ENCODE data around the genes CEL and RALGDS.

DNA sequence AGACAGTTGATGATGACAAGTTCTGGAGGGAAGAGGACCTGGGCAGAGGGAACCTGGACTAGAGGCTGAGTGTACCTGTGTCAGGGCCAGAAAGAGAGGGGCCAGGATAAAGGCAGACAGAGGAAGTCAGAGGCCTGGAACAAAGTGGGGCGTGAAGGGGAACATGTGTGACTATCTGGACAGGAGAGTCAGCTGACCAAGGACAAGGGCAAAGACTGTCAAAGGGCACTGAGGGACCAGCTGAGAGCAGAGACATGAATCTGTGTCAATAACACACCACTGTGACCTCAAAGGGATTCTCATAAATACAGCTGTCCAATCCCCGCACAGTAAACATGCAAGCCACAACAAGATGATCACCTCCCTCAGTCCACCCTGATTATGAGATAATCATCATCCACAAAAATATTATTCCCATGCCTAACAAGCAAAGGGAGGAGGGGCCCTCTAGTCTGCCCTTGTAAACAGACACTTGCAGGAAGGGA lies 42.0 kb downstream of the RAPGEF1 start:
CAGE:
- cytosol, long polyA minus RNA: no peak
- cytosol, long polyA plus RNA: no peak
- long polyA plus RNA: no peak
- nucleus, long polyA minus RNA: no peak
- nucleus, long polyA plus RNA: no peak

DNA sequence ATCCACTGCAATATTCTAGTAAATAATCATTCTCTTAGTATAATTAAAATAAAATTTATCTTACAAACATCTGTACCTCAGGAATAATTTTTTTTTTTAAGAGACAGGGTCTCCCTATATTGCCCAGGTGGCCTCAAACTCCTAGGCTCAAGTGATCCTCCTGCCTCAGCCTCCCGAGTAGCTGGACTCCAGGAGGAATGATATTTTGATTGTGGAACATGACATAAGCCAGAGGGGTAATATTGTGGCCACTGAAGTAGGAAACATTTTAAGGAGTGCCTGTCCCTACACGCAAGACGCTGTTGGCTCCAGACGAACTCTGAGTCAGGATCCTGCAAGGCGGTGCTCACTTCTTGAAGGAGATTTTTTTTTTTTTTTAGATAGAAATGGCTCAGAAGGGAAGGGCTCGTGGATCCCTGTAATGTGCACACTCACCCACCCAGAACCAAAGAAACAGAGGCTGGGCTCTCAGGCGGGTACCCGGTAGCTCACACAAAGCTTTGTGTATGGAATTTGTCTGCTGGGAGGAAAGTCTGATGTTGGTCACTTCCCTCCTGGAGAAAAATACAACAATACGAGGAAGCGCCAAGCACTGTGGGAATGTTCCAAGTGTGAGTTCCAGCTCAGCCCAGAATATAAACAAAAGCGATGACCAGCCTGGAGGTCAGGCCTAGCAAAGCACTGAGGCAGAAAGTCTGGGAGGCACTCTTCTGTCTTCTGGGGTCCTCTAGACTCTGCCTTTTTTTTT lies 25.7 kb downstream of the RAPGEF1 start:
CAGE:
- cytosol, long polyA minus RNA: no peak
- cytosol, long polyA plus RNA: no peak
- long polyA plus RNA: no peak
- nucleus, long polyA minus RNA: no peak
- nucleus, long polyA plus RNA: no peak

GRCh38 chr9:132213956-132214638 lies 52.2 kb downstream of the NTNG2 start:
CAGE:
- cytosol, long polyA minus RNA: no peak
- cytosol, long polyA plus RNA: no peak
- long polyA plus RNA: no peak
- nucleus, long polyA minus RNA: no peak
- nucleus, long polyA plus RNA: no peak

DNA sequence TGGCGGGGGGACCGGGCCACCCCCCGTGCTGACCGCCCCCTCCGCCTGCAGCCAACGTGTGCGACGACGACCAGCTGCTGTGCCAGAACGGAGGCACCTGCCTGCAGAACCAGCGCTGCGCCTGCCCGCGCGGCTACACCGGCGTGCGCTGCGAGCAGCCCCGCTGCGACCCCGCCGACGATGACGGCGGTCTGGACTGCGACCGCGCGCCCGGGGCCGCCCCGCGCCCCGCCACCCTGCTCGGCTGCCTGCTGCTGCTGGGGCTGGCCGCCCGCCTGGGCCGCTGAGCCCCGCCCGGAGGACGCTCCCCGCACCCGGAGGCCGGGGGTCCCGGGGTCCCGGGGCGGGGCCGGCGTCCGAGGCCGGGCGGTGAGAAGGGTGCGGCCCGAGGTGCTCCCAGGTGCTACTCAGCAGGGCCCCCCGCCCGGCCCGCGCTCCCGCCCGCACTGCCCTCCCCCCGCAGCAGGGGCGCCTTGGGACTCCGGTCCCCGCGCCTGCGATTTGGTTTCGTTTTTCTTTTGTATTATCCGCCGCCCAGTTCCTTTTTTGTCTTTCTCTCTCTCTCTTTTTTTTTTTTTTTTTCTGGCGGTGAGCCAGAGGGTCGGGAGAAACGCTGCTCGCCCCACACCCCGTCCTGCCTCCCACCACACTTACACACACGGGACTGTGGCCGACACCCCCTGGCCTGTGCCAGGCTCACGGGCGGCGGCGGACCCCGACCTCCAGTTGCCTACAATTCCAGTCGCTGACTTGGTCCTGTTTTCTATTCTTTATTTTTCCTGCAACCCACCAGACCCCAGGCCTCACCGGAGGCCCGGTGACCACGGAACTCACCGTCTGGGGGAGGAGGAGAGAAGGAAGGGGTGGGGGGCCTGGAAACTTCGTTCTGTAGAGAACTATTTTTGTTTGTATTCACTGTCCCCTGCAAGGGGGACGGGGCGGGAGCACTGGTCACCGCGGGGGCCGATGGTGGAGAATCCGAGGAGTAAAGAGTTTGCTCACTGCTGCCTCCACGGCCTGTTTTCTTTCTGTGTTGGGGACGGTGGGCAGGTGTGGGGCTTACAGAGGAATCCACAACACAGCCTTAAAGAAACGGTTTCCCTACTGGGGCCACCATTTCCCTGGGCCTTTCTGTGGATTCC lies 80.3 kb downstream of the NTNG2 start:
CAGE:
- cytosol, long polyA minus RNA: no peak
- cytosol, long polyA plus RNA: no peak
- long polyA plus RNA: no peak
- nucleus, long polyA minus RNA: no peak
- nucleus, long polyA plus RNA: no peak

CAGE:
- cytosol, long polyA minus RNA: no peak
- cytosol, long polyA plus RNA: no peak
- long polyA plus RNA: no peak
- nucleus, long polyA minus RNA: no peak
- nucleus, long polyA plus RNA: no peak
Measured at GRCh38 chr9:132282647-132283180, 72.1 kb downstream of the SETX start.

CAGE:
- cytosol, long polyA minus RNA: start-site peak on the minus strand at chr9:132288305-132288616, 10 reads
- cytosol, long polyA plus RNA: no peak
- long polyA plus RNA: no peak
- nucleus, long polyA minus RNA: no peak
- nucleus, long polyA plus RNA: no peak
Measured at GRCh38 chr9:132288084-132288938, 66.5 kb downstream of the SETX start.

GRCh38 chr9:132326787-132327991 lies 27.6 kb downstream of the SETX start:
CAGE:
- cytosol, long polyA minus RNA: no peak
- cytosol, long polyA plus RNA: no peak
- long polyA plus RNA: no peak
- nucleus, long polyA minus RNA: start-site peak on the plus strand at chr9:132327039-132327145, 8 reads; start-site peak on the plus strand at chr9:132327611-132327753, 5 reads
- nucleus, long polyA plus RNA: no peak

DNA sequence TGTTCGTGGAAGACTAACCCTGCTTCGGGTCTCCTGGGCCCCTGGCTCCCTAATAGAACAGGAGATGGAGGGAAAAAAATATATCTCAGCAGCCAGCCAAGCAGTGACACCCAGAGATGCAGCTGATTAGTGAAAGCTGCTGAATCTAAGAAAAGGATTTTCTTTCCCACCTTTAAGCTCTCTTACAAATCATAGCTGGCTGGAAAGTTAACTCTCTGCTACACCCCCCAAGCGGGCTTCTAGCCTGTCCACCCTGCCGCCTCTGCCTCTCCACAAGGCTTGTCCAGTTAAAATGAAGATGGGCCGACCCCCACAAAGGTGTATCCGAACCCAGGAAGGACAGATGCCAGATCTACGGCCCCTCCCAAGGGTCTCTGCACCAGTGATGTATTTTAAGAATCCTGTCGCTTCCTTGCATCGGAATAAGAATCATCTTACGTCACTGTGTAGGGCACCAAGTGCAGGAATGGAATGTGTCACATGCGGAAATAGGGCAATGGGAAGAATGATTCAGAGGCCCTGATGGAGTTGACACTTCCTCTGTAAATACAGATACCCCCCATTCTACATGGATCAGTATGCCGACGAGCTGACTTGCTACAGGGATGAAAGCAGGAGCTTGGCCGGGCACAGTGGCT lies 33.4 kb upstream of the BARHL1 start:
CAGE:
- cytosol, long polyA minus RNA: no peak
- cytosol, long polyA plus RNA: no peak
- long polyA plus RNA: no peak
- nucleus, long polyA minus RNA: no peak
- nucleus, long polyA plus RNA: no peak

GRCh38 chr9:132662370-132662805 lies 7.4 kb downstream of the DDX31 start:
CAGE:
- cytosol, long polyA minus RNA: no peak
- cytosol, long polyA plus RNA: no peak
- long polyA plus RNA: no peak
- nucleus, long polyA minus RNA: no peak
- nucleus, long polyA plus RNA: no peak

DNA sequence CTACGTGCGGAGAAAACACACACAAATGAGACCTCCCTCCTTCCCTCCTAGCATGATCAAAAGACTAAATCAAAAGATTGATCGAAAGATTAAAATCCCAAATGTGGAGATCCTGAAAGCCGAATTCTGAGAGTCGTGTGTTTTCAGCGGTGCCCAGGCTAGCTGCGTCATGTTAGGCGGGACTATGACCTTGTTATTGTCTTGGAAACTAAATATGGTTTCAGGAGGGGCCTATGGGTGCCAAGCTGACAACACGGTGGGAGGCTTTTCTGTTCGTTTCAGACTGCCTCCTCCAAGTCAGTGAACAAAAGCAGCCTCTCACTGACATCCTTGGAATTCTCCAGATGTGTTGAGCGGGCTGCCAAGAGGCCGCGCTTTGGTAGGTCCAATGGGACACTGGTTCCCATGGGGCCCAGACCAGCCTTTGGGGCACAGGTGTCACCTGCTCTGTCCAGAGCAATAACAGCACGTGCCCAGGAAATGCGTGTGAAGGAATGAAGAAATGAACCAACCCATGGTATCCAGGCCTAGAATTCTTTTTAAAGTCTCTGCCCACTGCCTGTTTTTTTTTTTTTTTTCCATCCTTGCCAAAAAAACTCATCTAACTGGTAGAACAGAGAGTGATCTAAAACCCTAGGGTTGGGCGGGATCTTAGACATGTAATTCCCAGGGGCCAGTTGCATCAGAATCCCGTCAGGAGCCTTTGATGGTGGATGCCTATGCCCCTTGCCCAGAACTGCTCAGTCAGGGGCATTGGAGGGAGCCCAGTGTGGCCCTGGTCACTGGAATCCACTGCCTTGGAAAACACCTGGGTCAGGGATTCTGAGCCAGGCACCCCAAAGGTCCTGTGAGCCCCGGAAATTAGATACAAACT lies 59.8 kb downstream of the GTF3C4 start:
CAGE:
- cytosol, long polyA minus RNA: no peak
- cytosol, long polyA plus RNA: no peak
- long polyA plus RNA: no peak
- nucleus, long polyA minus RNA: no peak
- nucleus, long polyA plus RNA: no peak

DNA sequence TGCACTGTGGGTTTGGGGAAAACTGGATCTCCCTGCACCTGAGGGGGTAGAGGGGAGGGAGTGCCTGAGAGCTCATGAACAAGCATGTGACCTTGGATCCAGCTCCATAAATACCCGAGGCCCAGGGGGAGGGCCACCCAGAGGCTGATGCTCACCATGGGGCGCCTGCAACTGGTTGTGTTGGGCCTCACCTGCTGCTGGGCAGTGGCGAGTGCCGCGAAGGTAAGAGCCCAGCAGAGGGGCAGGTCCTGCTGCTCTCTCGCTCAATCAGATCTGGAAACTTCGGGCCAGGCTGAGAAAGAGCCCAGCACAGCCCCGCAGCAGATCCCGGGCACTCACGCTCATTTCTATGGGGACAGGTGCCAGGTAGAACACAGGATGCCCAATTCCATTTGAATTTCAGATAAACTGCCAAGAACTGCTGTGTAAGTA lies at the start of gene CEL:
TSS of gene CEL (plus strand) at position 135 of the 432 bp plus-strand sequence.
CAGE:
- cytosol, long polyA minus RNA: no peak
- cytosol, long polyA plus RNA: no peak
- long polyA plus RNA: no peak
- nucleus, long polyA minus RNA: no peak
- nucleus, long polyA plus RNA: no peak

DNA sequence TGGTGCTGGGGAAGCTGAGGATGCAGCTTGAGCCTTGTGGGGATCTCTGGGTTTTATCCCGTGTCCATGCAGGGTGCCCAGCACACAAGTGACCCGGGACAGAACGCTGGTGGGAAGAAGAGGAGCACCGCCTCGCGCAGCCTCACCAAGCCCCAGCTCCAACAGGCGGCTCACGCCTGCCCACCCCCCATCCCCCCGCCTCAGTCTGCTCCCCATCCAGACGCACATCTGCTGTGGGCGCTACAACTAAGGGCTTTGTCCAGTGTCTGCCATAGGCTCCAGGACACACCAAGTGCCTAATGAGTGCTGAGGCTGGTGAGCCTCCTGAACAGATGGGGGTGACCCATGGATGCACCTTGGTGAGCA lies 13.7 kb downstream of the RALGDS start:
CAGE:
- cytosol, long polyA minus RNA: no peak
- cytosol, long polyA plus RNA: no peak
- long polyA plus RNA: no peak
- nucleus, long polyA minus RNA: no peak
- nucleus, long polyA plus RNA: no peak

DNA sequence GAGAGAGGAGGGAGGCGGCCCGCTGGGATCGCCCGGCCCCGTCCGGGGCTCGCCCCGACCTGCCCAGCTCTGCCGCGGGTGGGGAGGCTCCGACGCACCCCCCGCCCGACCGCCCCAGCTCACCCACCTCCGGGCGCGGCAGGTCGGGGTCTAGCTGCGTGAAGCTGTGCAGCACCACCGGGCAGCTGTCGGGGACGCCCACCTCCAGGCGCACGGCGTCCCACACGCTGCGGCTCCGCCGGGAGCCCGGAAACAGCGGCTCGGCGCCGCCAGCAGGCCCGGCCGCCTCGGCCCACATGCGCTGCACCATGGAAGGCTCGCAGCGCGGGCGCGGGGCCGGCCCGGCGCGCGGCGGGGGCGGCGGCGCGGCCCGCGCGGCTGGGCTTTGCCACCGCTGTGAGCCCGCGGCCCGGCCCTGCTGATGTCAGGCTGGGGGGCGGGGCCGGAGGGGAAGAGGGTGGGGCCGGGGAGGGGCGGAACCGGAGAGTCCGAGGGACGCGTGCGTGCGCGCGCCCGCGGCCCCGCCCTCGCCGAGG lies at the start of gene RALGDS:
TSS of gene RALGDS (minus strand) at position 396 of the 536 bp plus-strand sequence.
CAGE:
- cytosol, long polyA minus RNA: no peak
- cytosol, long polyA plus RNA: no peak
- long polyA plus RNA: no peak
- nucleus, long polyA minus RNA: no peak
- nucleus, long polyA plus RNA: no peak

DNA sequence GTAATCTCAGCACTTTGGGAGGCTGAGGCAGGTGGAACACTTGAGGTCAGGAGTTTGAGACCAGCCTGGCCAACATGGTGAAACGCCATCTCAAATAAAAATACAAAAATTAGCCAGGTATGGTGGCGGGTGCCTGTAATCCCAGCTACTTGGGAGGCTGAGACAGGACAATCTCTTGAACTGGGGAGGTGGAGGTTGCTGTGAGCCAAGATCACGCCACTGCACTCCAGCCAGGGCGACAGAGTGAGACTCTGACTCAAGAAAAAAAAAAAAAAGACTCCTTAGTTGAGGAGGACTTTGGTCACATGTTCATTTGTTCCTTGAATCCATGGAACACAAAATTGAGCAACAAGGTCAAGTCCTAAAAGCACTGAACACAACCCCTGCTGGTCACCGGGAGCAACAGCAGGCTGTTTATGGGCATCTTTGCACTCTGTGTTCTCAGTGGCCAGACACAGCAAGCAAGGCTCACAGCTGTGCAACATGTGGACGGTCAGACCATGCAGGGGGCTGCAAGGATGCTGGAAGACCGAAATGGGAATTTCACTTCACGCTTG lies 2.9 kb downstream of the GBGT1 start:
CAGE:
- cytosol, long polyA minus RNA: no peak
- cytosol, long polyA plus RNA: no peak
- long polyA plus RNA: no peak
- nucleus, long polyA minus RNA: no peak
- nucleus, long polyA plus RNA: no peak

GRCh38 chr9:133251653-133252816 lies 43.0 kb upstream of the OBP2B start:
CAGE:
- cytosol, long polyA minus RNA: no peak
- cytosol, long polyA plus RNA: no peak
- long polyA plus RNA: no peak
- nucleus, long polyA minus RNA: no peak
- nucleus, long polyA plus RNA: no peak

DNA sequence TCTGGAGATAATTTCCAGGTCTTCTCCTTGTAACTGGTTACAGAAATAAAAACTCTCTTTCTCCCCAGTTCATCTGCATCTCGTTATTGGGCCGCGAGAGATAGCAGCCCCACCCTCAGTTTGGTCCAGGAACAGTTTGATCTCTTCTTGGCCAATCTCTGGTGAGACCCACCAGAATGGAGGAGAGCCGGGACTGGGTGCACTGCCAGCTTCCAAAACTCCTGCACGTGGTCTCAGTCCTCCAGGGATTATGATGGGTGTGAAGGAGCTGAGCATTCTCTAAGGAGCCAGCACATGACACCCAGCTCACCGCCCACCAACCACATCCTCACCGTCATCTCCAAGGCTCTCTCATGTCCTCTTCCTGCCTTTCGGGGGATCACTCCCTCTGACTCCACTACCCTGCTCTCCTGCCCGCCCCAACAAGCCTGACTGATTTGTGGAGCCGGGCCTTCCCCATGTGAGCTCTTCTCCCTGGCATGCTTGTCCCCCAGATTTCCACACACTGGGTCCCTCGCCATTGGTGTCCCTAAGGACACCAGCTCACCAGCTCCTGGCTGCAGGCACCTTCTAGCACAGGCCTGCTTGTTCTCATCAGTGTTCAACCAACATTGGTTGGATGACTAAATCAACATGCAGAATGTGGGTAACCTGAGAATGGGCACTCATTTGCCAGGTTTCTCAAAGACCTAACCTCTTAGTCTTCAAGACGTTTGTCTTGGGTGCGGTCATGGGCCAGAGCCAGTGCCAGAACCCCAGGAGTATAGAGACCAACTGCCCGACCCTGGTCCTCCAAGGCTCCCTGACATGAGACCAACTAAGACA lies 62.9 kb downstream of the SURF6 start:
CAGE:
- cytosol, long polyA minus RNA: no peak
- cytosol, long polyA plus RNA: no peak
- long polyA plus RNA: no peak
- nucleus, long polyA minus RNA: no peak
- nucleus, long polyA plus RNA: no peak

GRCh38 chr9:133350688-133351492 lies 2.9 kb downstream of the RPL7A start:
CAGE:
- cytosol, long polyA minus RNA: no peak
- cytosol, long polyA plus RNA: no peak
- long polyA plus RNA: no peak
- nucleus, long polyA minus RNA: no peak
- nucleus, long polyA plus RNA: no peak

DNA sequence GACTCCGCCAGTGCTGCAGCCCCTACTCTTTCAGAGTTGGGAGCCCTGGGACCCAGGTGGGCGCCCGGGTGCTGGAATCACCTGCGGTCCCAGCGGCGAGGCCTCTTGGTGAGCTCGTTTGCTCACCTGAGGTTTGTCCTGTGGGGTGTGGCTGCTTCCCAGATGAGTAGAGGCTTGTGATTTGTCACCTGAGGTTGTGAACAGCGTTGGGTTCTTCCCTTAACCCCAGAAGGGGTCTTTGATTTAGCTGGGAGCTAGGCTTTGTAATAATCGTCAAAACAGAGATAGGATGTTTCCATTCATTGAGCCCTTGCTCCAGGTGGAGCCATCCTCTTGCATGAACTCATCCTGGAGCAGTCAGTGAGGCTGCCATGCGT lies 765 bp downstream of the SURF2 start:
CAGE:
- cytosol, long polyA minus RNA: no peak
- cytosol, long polyA plus RNA: no peak
- long polyA plus RNA: no peak
- nucleus, long polyA minus RNA: no peak
- nucleus, long polyA plus RNA: no peak

DNA sequence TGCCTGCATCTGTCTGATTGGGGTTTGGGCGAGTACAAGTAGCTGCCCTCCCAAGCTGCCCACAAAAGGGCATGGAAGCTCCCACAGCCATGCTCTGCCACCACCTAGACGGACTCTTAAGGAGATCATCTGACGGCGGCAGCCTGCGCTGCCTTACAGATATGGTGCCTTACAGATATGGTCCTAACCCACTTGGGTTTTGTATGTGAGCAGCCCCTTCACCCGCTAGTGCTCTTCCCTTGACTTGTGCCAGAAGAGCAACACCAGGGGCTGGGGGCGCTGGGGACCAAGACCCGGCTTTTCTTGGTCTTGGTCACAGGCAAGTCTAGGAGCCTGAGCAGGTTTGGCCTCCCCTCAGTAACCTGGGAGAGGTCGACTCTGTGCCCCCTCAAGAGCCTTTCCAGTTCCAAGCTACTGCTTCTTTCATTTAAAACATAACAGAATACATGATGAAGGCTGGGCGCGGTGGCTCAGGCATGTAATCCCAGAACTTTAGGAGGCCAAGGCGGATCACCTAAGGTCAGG lies 2.9 kb downstream of the SURF4 start:
CAGE:
- cytosol, long polyA minus RNA: no peak
- cytosol, long polyA plus RNA: no peak
- long polyA plus RNA: no peak
- nucleus, long polyA minus RNA: no peak
- nucleus, long polyA plus RNA: no peak

GRCh38 chr9:133414533-133415000 lies 3.2 kb downstream of the REXO4 start:
CAGE:
- cytosol, long polyA minus RNA: start-site peak on the minus strand at chr9:133414895-133414918, 8 reads
- cytosol, long polyA plus RNA: no peak
- long polyA plus RNA: no peak
- nucleus, long polyA minus RNA: no peak
- nucleus, long polyA plus RNA: no peak

All from keratinocyte (primary cell).